ENCODE measurements around a stretch of chr18.

- PRO-cap: no peak
Measured at GRCh38 chr18:48974675-48975171, 24.0 kb upstream of the SMAD7 start.

DNA sequence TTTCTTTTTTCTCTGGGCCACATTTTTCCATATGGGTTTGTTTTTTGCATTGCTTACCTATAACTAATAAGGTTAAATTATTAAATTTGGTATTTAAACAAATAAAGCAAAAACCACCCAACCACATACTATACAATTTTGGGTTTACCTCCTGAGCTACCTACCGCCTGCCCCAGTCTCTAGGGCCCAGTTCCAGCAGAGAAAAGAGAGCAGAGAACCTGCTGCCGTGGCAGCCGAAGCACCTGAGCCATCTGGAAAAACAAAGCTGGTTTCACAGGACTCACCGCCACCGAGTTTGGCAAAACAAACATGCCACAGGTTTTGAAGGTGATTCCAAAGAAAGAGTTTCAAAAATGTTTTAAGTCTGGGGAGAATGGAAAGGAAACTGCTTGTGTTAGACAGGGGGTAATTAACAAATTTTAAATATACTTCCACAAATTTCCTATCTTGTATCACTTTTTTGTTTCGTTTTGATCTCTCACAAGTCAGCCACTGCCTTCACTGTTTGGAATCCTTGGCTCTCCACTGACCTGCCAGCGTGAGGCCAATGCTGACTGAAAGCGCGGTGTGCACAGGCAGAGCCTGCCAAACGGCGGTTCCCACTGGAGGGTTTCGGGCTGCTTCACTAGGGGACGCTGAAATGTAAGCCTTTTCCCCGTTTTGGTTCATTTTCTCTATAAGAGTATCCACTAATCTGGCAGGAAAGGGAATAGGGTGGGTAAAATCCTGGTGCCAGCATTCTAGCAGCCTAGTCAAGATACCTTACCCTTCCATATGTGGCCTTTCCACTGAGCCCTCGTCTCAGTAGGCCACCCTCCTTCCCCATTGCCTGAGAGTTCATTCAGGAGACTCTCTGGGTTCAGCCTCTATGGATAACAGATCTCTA lies 91.7 kb downstream of the DYM start:
- PRO-cap: no peak

DNA sequence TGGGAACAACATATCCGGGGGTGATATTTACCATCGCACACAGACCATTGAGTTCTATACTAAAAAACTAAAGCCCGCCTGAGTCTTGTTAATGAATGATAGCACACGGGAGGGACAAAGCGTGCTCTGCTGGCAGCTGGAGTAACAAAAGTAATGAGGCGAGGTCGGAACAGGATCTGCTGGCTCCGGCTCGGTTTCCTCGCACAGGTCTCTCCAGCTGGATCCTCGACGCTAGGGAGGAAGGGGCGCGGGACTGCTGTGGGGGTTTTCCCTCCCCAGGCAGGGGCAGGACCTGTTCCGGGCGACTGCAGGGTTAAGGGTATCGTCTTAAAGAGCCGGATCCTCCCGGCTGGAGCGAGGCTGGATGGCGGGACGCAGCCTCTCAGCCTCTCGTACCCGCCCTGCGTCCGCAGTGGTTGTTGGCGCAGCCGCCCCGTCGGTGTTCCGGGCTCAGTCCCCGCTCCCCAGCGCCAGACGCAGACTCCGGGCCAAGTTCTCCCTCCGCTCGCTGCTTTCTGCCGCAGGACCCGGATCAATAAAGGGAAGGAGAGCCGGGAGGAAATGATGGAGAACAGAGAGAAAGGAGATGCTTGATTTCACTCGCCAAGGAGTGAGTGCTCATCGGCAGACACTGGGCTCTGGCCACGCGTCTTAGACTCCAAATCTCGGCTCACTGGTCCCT lies 1.2 kb upstream of the LIPG start:
- PRO-cap: no peak

DNA sequence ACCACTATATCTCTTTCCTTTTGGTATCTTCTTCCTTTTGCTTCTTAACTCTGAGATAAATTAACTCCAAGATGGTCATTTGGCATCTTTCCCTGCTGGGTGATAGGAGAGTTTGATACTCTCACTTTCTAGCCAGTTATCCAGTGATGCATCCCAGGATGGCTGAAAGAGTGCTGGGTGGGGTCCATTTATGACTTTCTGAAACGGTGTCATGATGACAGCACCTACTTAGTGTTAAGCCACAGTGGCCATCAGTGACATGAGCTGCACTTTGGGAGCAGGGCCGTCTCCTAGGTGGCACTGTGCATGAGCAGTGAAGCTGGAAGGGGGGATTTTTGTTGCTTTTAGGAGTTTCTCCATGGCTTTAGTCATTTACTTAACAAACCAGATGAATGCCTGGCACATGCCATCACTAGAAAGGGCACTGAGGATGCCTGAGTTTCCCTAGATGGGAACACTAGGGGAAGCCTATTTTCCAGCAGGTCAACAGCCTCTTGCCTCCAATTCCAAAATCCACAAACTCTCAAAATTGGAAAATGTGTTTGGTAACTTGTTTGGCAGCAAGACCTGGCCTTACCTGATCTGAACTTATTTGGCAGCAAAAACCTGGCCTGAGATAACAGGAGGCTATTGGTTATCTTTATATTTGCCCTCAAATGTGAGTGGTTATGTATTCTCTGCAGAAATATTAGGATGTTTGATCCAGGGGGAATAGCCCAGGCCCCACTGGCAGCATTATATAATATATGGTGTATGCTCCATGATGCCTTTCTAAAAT lies 2.5 kb downstream of the LIPG start:
- PRO-cap: no peak

DNA sequence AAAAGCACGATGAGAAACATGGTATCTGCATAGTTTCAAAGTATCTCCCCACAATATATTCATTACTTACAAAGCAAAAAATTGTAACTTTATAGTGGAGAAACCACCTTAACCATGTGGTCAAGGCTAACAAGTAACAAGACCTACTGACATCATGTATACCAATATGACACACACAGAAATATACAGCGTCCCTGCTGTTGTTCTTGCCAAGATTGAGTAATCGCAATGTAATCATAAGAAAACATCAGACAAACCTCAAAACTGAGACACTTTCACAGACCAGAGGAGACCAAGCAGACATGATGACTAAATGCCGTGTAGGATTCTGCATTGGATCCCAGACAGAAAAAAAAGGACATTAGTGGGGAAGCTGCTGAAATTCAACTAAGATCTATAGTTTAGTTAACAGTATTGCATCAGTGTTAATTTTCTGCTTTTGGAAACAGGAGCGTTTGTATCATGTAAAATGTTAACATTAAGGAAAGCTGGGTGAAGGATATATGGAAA lies 123.0 kb downstream of the ACAA2 start:
- PRO-cap: no peak

GRCh38 chr18:49724160-49724680 lies 89.1 kb downstream of the ACAA2 start:
- PRO-cap: no peak

DNA sequence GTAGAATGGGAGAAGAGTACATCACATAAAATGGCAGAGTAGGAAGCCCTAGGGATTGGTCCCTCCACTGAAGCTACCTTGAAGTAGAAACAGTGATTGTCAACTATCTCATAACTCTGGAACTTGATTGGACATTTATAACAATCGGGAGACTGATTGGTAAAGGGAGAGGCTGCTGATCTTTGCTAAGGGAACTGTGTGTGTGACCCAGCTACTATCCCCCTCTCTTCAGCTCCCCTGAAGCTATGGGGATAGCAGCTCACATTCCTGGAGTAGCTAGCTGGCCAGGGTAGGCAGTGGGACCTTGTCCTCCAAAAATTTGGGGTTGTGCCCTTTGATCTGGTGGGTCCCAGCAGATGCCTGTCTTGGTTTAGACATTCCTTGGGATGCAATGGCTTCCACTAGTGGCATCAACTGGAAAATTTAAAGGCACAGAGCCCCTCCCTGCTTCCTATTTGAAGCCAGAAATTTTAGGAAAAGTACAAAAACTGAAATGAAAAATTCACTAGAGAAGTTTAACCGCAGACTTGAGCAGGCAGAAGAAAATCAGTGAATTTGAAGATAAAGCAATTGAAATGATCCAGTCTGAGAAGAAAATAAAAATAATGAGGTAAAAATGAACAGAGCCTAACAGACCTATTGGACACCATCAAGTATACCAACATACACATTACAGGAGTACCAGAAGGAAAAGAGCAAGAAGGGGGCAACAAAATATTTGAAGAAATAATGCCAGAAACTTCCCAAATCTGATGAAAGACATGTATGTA lies 13.9 kb upstream of the ACAA2 start:
- PRO-cap: no peak

DNA sequence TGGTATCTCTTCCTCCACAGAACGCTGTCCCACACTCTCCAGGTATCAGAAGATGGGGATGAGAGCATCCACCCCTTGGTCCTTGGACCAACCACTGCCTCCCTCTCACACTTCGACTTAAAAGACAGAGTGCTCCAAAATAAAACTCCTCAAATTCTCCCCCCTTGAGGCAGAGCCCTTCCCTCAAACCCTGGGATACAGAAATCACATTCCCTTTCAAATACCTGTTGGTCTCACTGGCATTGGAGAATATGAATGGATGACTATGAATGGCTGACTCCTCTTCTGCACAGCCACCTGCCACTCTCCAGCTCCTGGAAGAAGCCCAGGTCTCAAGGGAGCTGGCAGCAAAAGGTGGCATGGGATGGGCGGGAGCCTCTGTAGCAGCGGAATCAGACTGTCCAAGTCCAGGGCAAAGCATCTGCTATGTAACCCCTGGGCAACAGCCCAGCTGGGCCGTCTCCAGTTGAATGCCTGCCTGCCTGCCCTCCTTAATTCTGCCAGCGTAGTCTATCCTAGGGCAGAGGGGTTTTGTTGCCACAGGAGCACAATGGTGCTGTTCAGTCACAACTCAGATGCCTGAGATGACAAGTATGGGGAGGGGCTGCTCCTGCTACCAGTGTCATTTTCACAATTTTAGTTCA lies 115.5 kb downstream of the MYO5B start:
- PRO-cap: no peak

DNA sequence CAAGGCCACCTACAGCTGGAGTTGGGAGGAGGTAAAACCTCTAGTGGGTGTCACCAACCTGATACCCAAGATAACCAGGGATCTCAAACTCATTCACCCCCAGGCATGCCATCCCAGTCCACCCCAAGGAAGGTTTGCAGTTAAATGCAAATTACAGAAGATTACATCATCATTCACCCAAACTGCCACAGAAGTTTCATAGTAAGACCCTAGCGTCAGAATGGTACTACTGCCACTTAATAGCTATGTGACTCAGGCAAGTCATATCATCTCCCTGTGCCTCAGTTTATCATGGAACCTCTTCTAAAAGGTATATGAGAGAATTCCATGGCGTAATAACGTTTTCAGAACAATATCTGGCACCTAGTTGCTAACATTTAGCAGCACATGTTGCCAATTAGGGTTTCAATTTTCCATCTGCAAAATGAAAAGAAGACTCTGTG lies 111.2 kb downstream of the MYO5B start:
- PRO-cap: no peak

- PRO-cap: no peak
Measured at GRCh38 chr18:50192758-50194047, 1.7 kb downstream of the MYO5B start.

DNA sequence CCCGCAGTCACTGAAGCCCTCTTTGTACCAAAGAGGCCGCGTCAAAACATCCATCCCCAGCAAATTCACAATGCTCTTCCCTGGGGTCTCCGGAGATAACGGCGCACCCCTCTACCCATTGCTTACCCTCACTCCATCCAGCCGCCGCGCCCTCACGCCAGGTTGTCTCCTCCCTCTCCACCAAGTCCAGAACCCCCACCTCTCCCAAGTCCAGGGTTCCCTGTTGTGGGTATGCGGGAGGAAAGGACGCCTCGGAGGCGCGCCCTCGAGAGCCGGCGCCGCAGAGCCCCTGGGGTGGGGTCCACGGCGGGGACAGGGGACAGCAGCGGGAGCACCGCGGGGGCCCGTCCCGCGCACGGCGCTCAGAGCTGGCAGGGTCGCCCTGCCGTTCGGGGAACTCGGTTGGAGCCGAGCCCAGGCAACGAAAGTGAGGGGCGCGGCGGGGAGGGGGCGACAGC lies 870 bp downstream of the MYO5B start:
- PRO-cap: no peak

DNA sequence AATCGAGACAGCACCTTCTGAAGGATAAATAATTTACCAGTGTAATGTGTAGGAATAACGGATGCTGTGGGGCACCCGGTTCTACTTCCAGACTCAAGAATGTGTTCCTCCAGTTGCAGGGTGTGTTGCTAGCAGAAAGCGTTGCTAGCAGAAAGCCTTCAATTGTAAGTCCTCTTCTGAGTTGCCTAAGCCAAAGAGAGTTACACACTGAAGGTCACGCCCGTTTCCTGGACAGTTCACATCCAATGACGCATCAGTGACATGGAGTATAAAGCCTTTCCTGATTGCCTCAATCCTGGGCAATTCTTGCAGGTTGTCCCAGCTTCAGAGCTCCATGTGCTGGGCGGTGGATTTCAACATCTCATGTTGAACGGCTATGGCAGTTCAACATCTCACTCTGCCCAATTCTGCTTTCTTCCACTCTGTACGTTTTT lies 20.6 kb upstream of the CXXC1 start:
- PRO-cap: bidirectional peak, plus-strand start at position 298 of the sequence, minus-strand start at position 197 of the sequence

DNA sequence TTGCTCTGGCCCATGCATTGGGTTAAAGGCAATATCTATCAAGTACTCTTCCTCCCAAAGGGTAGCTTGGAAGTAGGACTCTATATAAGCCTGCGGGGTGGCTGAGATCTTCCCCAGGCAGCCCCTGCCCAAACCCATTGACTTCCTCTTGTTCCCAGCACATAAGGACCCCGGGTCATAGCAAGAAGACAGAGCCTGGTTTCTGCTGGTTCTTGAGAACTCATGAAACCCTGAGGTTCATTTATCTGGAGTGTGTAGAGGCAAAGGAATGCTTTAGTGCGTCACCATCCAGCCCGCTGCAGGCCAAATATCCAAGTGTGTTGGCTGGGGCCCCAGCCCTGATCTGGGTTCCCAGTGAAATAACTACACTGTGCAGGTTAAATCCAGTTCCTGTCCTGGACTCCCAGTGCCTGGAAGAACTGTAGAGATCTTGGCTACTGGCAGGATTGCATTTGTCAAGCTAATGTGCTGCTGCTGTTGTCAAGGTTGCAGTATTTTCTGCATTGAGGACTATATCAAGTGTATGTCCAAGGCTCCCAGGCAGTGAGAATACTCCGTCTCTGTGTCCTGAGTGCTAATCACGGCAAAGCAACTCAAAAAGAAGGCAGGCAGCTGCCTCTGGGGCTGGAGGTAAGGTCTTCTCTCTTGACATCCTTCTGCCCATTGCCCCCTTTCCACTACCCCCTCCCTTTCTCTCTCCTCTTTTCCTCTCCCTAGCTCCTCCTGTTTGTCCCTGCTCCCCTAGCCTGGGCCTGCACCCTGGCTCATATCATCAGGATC lies 90.0 kb downstream of the MAPK4 start:
- PRO-cap: no peak

- PRO-cap: no peak
Measured at GRCh38 chr18:50825117-50825883, 5.5 kb upstream of the MRO start.

- PRO-cap: no peak
Measured at GRCh38 chr18:50839873-50840635, 20.2 kb upstream of the MRO start.

DNA sequence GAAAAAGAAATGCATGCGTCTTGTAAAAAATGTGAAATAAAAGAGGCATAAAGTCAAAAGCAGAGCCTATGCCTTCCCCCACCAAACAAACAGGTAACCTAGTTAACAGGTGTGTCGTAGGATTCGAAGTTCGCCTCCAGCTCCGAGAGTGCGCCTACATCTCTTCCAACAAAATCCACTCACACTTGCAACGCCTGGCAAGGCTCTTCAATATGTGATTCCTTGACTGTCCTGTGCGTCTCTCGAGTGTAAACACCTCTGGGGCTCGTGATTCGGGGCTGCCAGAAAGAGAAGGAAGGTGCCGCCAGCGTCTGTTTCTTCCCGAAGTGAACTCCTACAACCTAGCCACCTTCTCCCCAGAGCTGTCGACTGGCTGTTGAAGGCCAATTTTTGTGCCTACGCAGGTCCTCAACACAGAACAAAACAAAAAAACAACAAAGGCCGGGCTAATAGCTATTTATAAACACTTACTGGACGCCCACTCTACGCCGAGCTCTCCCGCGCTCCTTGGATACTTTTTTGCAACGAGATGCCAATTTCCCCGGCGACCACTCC lies 489 bp upstream of the SMAD4 start:
- PRO-cap: unidirectional peak, plus-strand start at position 271 of the sequence

GRCh38 chr18:51084404-51084812 lies 54.4 kb downstream of the SMAD4 start:
- PRO-cap: no peak

GRCh38 chr18:51176603-51177267 lies 20.7 kb downstream of the MEX3C start:
- PRO-cap: no peak

DNA sequence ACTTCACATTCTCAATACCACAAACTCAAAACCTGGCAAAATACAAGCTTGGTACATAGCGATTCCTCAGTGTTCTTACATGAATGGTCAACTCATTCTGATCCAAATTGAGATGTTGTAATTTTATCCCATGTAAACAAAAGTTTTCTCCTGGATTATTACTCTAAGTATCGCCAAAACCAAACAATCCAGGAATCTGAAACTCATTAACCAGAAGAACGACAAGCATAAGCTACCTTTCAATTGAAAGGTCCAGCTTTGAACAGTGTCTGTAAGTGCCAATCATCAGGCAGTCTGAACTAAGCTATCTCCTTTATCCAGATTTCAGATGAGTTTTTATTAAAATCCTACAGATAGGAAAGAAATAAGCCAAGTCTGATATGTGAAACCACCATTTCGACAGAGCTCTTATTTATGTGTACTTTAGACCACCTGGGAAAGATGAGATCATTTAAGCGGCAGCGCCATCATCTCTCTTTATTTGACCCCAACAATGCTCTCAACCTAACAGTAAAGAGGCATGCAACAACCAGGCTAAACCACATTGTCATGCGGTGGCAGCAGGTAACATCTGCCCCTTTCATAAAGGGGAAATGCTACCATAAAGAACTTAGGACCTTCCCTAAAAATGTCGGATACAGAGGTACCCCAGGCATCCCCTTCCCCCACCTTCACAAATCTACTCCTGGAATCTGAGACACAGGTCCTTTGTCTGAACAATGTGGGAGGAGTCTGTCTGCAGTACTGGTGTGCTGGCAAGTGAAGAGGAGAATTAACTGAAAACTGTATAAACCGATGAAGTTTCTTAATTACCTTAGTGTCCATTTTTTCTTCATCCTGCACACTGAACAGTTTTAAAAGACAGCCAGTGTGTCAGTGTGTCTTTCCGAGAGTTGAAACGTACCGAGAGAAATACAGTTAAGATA lies 2.2 kb downstream of the MEX3C start:
- PRO-cap: unidirectional peak, plus-strand start at position 542 of the sequence; bidirectional peak, plus-strand start at position 719 of the sequence, minus-strand start at position 681 of the sequence

GRCh38 chr18:51810988-51811213 lies 529.1 kb upstream of the DCC start:
- PRO-cap: no peak